HTR-8/SVneo (cell line): ENCODE results near the genes HMBS, DPAGT1, HINFP and MFRP.

GRCh38 chr11:119030092-119031271 lies 11.9 kb downstream of the TRAPPC4 start:
- RRBS = 21% methylated on average over 25 of the region's 84 CpGs

DNA sequence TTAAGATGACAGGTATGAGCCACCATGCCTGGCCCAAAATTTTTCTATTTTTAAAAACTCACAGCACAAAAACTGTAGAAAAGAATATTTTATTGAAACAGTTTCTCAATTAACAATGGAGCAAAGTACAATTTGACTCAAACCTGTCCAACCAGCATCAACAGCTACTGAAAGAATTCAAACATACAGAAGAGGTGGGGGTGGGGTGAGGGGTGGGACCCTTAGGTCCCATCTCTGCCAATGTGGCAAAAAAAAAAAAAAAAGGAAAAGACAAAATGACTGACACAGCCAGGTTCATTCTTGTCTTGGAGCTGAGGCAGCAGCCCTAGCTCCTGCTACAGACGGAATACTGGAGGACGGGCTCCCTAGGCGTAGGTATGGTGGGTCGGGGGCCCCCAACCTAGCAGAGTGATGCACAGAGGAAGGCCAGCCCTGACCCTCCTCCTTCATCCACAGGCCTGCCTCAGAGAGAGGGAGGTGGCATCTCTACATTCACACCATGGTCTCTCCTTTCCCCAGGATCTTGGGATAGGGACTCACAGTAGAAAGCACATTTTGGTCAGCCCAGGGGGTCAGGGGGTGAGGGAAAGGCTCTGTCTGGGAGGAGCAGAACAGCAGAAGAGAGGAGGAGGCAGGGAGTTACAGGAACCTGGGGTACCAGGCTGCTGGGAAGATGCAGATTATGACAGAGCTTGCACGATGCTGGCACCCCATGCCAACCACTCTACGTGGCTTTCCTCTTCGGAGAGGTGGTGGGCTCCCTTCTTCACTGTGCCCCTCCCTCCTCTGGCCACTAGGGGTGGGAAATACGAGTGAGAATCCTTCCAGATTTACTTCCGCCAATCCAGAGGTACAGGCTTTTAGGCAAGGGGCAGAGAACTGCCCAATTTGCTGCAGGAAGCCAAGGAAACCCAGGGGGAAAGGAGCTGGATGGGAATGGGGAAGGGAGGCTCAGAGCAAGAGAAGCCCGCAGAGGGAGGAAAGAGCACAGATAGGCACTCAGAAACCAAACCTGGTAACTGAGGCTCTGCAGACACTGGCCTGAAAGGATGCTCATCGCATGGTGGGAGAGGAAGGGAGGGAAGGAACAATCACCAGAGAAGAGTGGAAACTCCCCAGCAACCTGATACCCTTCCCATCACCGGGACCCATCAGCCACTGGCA lies 12.5 kb downstream of the HYOU1 start:
- RRBS = no CpG with 5 or more reads among the region's 12 CpGs

DNA sequence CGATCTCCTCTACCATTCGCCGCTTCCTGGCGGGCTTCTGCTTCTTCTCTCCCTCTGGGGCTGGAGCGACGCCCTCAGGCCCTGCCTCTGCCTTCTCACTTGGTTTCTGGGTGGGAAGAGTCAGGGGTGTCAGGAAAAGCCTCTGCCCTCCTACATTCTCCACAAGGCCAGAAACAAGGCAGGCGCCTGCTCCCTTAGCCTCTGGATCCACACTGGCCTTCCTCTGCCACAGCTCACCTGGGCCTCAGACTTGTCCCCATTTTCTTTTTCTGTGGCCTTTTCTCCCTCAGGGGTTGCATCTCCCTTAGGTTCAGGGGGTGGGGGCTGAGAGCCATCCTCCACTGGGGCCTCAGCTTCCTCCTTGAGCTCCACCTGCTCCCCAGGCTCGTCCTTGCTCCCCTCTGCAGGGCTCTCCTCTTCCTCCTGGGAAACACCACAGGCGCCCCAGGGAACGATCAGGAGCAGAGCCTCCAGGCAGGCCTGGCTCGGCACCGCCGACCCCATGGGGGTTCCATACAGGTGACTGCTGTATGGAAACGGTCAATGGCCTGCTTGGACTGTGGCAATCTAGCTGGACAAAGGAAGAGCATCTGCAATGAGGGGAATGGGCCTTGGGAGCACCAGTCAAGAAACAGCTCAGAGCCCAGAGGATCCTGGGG lies 8.1 kb downstream of the HYOU1 start:
- RRBS = no CpG with 5 or more reads among the region's 14 CpGs

GRCh38 chr11:119073657-119074117 lies 6.1 kb downstream of the VPS11 start:
- RRBS = no CpG with 5 or more reads among the region's 5 CpGs

GRCh38 chr11:119081689-119082352 lies 2.9 kb upstream of the HMBS start:
- RRBS = no CpG with 5 or more reads among the region's 6 CpGs

DNA sequence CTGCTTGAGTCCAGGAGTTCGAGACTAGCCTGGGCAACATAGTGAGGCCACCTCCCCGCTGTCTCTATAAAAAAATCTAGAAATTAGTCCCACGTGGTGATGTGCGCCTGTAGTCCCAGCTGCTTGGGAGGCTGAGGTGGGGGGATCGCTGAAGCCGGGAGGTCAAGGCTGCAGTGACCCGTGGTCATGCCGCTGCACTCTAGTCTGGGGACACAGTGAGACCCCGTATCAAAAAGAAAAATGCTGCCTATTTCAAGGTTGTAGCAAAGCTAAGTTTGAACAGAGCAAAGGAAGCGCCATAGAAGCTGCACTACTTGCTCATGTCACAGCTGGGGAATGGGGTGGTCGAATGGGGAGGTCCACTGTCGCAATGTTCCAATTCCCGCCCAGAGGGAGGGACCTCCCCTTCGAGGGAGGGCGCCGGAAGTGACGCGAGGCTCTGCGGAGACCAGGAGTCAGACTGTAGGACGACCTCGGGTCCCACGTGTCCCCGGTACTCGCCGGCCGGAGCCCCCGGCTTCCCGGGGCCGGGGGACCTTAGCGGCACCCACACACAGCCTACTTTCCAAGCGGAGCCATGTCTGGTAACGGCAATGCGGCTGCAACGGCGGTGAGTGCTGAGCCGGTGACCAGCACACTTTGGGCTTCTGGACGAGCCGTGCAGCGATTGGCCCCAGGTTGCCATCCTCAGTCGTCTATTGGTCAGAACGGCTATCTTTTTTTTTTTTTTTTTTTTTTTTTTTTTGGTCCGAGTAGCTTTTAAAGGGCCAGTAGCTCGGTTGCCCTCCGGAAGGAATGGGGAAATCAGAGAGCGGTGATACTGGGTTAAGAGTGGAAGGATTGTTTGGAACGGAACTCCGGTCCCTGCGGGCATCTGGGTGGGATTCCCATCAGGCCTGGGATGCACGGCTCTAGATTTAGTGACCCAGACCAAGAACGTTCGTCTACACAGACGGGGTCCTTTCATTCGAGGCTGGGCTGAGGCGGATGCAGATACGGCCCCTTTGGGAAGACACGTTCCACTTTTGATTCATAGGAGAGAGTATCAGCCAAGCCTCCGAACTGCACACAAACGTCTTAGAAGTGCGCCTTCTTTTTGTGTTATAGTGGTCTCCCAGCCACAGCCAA lies at the start of gene HMBS:
TSS of gene HMBS (plus strand) at position 425 of the 1,128 bp plus-strand sequence.
- RRBS = under 1% methylated on average over 16 of the region's 59 CpGs

- RRBS = 2% methylated on average over 20 of the region's 52 CpGs
Measured at GRCh38 chr11:119093879-119094624, 1.2 kb downstream of the H2AX start.

GRCh38 chr11:119100786-119101985 lies at the start of gene DPAGT1:
Gene DPAGT1, minus strand, starts transcription at chr11:119101853.
- RRBS = 2% methylated on average over 17 of the region's 43 CpGs

- RRBS = no CpG with 5 or more reads among the region's 18 CpGs
Measured at GRCh38 chr11:119115905-119116294, 5.5 kb upstream of the HINFP start.

DNA sequence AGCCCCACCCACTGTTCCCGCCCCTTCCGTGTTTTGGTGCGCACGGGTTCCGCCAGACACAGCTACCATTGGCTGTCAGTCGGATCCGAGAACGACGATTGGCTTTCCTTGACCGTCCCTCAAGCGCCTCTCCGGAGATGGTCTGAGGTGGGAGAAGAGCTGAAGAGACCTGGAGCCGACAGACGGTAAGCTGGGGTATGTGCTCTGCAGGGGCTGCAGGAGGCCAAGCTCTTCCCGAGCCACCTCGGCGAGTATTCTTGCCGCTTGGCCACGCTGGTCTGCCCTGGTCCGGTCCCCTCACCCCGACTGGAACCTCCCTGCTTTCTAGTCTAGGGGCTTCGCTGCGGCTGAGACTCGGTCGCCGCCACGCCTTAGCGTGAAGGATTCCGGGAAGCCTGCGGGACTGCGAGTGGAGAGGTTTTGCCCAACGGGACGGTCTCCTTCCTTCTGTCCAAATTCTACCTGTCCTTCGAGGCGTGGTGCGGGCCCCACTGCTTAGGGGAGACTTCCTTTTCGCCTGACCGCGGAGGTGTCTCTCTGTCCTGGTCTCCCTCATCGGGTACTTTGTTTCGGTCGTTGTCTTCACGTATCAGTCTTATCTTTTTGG lies at the start of gene HINFP:
TSS of gene HINFP (plus strand) at position 126 of the 607 bp plus-strand sequence.
- RRBS = 1% methylated on average over 8 of the region's 43 CpGs

DNA sequence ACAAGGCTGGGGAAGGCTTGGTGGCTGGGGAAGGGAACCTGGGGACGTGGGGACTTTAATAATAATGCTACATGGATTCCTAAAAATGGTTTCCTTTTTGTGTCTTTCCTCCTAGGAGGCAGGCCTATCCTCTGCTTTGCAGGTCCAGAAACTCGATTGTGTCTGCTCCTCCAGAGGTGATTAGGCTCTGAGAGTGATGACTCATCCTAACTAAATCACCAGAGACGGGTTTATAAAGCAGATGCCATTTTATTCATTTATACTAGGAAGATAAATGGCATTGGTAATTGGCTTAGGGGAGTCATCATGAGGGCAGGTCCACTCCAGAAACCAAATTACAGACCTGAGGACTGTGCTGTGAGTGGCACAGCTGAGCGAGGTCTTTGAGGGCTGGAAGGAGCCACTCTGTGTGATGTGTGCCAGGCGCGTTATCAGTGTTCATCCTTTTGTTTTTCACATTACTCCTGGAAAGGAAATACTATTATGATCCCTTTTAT lies 7.0 kb downstream of the NLRX1 start:
- RRBS = no CpG with 5 or more reads among the region's 6 CpGs

GRCh38 chr11:119179438-119180333 lies 5.6 kb upstream of the NHERF4 start:
- RRBS = 96% methylated on average over 5 of the region's 23 CpGs

DNA sequence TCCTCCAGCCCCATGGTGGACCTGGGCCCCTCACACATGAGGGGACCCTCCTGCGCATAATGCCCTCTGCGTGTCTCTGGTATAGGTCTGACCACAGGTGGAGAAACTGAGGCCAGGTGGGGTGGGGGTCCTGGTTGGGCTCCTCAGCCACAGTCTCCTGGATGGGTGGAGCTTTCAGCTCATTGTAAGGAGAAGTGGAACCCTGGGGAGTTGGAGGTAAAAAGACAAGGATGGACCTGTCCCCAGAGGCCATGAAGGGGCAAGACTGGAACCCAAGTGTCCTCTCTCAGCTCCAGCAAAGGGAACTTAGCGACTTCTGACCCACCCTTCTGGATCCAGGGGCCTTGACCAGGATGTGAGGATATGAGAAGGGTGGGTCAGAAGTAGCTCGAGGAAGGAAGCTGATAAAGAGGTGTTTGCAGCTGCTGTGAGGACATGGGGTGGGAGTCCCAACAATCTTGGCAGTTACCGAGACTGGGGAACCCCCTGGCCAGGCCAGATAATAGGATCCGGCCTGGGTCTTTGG lies 2.6 kb upstream of the MCAM start:
- RRBS = 100% methylated on average over 1 of the region's 6 CpGs

GRCh38 chr11:119346434-119346743 lies at the start of gene MFRP:
Gene MFRP, minus strand, starts transcription at chr11:119346705.
- RRBS = no CpG with 5 or more reads among the region's 4 CpGs

DNA sequence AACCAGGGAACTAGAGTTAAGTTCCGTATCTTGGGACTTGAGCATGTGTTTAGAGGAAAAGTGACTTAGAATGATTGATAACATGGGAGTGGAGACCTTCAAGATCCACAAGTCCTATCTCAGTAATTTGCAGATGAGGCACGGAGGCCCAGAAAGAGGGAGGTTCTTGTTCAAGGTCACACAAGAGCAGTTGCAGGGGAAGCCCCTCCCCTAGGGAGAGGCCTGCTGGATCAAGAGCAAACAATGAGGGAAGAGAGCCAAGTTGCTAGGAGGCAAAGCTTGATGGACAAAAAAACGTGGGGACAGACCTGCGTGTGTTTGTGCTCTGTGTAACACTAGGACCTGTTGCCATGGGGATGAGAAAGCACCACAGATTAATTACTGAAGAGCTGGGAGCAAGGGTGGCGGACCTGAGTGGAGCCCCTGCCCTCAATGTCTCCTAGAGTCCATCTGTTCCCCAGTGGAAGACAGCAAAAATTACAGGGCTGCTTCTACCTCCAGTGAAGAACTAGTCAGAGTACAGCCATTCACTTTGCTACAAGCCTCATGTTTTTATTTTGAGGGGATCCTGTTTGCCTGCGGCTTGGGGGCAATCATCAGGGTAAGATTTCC lies 6.4 kb upstream of the MFRP start:
- RRBS = no CpG with 5 or more reads among the region's 6 CpGs

DNA sequence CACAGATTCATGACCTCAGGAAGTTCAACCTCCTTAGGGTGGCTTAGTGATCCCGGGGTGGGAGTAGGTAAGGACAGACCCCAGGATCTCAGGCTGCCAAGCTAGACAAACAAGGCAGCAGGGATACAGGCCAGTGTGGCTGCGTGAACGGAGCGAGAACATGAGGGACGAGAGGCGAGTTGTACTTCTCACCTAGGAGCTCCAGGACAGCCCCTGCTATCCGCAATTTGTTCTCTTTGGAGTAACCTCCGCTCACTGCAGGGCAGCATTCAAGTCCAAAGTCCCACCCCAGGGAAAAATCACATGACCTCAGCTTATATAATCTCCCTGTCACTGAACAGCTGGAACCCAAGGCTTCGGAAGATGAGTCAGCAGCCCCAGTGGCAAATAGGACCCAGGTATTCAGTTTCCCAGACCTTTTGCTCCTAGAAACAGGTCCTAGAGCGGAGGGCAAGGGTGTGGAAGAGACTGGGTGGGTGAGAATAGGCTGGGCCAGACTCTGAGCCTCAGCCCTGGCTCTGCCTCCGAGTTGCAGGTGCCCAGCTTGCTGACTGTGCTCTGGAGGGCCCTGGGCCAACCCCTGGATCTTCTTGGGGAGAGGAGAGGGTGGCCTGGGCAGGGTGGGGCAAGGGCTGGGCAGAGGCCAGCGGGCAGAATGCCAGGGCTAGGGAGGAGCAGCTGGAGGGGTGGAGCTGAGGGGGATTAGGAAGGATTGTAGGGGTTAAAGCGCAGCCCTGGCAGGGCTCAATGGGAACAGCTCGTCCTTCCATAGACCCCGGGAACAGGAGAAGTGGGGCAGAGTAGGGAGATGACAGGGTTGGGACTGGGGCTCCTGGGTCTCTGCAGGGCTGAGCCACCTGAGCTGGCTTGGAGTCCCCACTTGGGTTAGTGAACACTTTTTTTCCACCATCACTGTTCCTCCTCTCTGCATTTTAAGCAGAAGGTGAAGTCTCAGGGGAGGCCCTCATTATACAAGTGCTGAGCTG lies 13.0 kb downstream of the USP2 start:
- RRBS = no CpG with 5 or more reads among the region's 15 CpGs

GRCh38 chr11:119423697-119424431 lies 892 bp upstream of the THY1 start:
- RRBS = no CpG with 5 or more reads among the region's 12 CpGs

GRCh38 chr11:119432391-119433147 lies 9.6 kb upstream of the THY1 start:
- RRBS = no CpG with 5 or more reads among the region's 18 CpGs

DNA sequence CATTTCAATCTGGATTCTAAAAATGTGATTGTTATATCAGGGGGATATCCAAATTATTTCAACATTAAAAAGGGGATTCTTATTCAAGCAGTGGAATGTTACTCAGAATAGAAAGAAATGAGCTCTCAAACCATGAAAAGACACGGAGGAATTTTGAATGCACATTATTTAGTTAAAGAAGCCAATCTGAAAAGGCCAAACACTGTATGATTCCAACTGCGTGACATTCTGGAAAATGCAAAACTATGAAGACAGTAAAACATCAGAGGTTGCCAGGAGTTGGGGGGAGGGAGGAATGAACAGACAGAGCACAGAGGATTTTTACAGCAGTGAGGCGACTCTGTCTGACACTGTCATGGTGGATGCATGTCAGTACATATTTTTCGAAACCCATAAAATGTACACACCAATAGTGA lies 22.8 kb upstream of the THY1 start:
- RRBS = no CpG with 5 or more reads among the region's 4 CpGs

- RRBS = no CpG with 5 or more reads among the region's 6 CpGs
Measured at GRCh38 chr11:119590610-119591704, 138.0 kb downstream of the NECTIN1 start.